Sigmoid colon (tissue), 4 donors: ENCODE results near the gene NAT8L.

GRCh38 chr4:1218462-1219153, 30.3 kb downstream of the CTBP1 start:
- PRO-cap, result no peak
- RAMPAGE, long total RNA, 4 experiments, result no peak in any of the 4 experiments

- PRO-cap, result no peak
- RAMPAGE, long total RNA, 4 experiments, result no peak in any of the 4 experiments
Measured at GRCh38 chr4:1245001-1245733, 3.8 kb downstream of the CTBP1 start.

DNA sequence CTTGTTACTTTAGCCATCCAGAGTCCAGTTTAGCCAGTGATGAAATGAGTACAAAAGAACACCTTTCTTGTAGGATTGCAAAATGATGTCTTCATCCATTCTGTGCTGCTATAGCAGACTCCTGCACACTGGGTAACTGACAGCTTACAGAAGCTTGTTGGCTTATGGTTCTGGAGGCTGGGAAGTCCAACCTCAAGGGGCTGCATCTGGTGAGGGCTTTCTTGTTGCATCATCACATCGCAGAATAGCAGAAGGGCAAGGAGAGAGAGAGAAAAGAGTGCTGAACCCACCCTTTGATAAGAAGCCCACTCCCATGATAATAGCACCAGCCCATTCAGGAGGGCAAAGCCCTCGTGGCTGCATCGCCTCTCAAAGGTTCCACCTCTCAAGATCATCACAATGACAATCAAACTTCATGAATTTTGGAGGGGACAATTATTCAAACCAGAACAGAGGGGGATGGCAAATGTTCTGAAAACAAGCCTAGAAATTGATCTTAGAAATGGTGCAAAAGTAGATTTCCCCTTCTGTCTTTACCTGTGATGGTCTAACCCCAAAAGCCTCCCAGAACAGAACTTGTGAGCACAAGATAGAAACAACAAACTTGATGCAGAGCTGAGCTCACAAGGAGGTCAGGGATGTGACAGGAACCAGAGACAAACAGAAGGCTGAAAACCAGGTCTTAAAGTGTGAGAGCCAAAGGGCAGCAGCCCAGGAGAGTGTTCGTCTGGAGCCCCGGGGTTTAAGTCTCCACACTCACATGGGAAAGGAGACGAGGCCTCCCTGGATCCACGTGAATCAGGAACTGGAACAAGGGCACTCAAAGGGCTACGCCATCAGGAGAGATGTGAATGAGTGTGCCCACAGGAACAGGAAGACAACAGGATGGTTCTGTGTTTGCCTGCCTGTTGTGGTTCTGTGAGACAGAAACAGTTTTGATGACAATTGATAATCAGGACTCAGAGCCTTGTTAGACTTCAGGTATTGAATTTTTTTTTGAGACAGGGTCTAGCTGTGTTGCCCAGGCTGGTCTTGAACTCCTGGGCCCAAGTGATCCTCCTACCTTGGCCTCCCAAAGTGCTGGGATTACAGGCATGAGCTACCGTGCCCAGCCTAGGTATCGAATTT, 4.6 kb upstream of the CTBP1 start:
- PRO-cap, result no peak
- RAMPAGE, long total RNA, 4 experiments, result no peak in any of the 4 experiments

DNA sequence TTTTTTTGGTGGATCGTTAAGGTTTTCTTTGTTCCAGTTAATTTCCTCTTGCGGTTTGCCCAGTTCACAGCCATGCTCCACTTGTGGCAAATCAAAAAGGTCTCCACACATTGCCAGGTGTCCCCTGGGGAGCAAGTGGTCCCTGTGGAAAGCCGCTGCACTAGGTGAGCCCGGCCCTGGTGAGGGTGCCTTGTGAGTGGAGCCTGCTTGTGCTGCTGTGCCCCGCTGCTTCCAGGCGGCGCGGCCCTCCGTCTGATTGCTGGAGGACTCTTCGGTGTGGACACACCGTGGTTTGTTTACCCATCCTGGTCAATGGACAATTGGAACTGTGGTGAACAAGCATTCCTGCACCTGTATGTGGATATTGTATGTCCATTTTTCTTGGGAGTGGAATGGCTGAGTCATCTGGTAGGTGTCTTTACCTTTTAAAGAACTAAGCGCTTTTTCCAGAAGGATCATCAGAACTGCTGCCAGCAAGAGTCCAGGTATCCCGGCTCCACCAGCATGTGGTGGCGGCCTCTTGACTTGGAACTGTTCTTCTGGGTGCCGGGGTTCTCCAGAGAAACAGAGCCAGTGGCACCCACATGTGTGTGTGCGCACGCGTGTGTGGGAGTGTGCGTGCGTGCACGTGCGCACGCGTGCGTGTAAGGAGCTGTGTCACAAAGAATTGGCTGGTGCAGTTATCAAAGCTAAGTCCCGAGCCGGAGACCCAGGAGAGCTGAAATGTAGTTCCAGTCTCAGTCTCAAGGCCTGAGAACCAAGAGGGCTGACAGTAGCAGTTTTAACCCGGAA, 15.6 kb downstream of the MAEA start:
- PRO-cap, result no peak
- RAMPAGE, long total RNA, 4 experiments, result no peak in any of the 4 experiments

GRCh38 chr4:1324009-1324765, 22.8 kb upstream of the UVSSA start:
- PRO-cap, result no peak
- RAMPAGE, long total RNA, 4 experiments, result no peak in any of the 4 experiments

DNA sequence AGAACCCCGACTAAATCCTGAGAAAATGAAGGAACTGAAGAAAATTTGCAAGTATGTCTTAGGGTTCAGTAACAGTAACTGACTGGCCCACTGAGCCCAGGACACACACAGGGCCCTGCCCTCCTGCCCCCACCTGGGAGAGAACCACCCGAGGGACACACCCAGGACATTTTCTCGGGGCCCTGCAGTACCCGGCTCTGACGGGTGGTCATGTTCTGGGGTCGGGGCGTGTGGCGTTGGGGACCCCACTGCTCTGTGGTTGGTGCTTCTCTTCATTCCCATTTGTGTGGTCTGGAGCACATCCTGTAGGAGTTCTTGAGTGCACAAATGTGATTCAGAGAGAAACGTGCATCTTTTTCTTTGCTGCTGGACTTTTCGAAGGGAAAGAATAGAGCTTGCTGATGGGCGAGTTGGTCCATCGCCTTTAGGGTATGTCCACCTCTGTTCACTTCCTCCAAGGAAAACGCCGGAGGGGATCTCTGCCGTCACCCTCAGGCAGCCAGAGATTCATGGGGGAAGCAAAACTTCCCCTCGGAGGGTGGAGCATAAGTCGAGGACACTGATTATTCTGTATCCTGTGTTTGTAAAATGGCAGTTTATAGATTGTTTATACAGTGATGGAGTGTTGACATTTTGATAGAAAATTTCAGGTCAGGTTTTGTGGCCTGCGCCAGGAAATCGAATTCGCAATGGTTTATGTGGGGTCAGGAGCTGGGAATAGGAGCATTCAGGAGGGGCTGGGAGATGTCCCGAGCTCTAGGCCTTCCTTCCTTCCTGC, 1.3 kb downstream of the UVSSA start:
- PRO-cap, result no peak
- RAMPAGE, long total RNA, 4 experiments, result no peak in any of the 4 experiments

- PRO-cap, result no peak
- RAMPAGE, long total RNA, 4 experiments, result no peak in any of the 4 experiments
Measured at GRCh38 chr4:1605401-1606046, 78.6 kb downstream of the FAM53A start.

- PRO-cap, result no peak
- RAMPAGE, long total RNA, 4 experiments, result no peak in any of the 4 experiments
Measured at GRCh38 chr4:1685773-1686313, 1.7 kb upstream of the FAM53A start.

DNA sequence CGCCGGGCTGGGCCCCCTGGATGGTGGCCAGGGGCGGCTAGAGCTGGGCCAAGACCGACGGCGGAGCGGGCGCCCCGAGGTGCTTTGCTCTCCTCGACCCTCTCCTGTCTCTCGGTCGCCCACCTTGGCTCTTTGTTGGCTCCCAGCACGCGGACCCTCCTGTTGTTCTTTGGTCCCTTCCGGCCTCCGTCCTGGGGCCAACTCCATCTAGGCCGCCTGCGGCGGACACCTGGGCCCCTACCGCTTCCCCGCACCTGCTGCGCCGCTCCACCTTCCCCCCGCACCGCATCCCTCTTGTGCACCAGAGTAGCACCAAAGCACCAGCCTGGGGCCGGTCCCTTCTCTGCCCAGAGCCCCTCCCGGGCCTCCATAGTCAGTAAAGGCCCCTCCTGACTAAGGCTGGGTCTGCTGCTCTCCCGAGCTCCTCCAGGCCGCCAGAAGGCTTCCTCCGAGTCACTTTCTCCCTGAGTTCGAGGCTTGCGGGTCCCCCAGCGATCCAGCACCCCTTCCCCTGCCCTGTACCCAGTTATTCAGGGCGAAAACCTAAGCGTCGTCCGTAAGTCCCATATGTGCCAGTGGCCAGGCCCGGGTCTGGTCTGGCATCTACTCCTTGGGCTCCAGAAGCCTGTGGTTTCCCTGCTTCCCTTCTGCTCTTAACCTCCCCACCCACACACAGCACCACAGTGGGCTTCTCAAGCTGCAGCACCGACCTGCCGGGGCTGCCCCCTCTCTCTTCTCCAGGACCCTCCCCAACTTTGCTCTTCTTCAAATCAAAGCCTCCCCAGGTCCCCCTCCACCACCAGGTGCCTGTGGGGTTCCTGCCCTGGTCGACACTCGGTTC, 737 bp downstream of the TACC3 start:
- PRO-cap, result no peak
- RAMPAGE, long total RNA, 4 experiments, result no peak in any of the 4 experiments

GRCh38 chr4:1737095-1738070, 16.1 kb downstream of the TACC3 start:
- PRO-cap, result no peak
- RAMPAGE, long total RNA, 4 experiments, result no peak in any of the 4 experiments

- PRO-cap, result no peak
- RAMPAGE, long total RNA, 4 experiments, result no peak in any of the 4 experiments
Measured at GRCh38 chr4:1752006-1752287, 30.6 kb downstream of the TACC3 start.

DNA sequence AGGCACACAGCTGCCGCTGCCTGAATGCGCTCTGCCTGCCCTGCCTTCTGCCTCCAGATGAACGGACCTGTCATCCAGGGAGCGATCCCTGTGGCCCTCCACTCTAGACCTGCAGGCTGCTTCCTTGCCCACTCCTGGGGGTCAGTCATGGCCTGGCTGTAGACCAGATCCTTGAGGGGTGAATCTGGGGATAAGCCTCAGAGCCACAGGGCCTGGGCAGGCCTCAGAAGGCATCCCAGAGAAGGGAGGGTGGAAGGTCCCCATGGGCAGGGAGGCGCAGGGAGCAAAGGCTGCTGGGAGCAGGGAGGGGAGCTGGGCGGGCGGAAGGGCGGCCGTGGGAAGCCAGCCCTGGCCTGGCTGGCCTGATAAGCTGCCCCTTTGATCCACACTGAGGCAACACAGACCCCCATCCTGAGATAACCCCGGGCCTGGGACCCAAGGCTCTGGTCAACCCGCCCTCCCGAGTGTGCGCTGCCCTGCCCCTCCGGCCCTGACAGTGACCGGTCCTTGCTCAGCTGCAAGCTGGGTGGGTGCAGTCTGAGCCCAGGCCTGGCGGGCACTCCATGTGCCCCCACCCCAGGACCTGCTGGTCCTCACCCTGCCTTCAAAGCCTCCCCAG, 8.0 kb upstream of the FGFR3 start:
- PRO-cap, result no peak
- RAMPAGE, long total RNA, 4 experiments, result no peak in any of the 4 experiments

DNA sequence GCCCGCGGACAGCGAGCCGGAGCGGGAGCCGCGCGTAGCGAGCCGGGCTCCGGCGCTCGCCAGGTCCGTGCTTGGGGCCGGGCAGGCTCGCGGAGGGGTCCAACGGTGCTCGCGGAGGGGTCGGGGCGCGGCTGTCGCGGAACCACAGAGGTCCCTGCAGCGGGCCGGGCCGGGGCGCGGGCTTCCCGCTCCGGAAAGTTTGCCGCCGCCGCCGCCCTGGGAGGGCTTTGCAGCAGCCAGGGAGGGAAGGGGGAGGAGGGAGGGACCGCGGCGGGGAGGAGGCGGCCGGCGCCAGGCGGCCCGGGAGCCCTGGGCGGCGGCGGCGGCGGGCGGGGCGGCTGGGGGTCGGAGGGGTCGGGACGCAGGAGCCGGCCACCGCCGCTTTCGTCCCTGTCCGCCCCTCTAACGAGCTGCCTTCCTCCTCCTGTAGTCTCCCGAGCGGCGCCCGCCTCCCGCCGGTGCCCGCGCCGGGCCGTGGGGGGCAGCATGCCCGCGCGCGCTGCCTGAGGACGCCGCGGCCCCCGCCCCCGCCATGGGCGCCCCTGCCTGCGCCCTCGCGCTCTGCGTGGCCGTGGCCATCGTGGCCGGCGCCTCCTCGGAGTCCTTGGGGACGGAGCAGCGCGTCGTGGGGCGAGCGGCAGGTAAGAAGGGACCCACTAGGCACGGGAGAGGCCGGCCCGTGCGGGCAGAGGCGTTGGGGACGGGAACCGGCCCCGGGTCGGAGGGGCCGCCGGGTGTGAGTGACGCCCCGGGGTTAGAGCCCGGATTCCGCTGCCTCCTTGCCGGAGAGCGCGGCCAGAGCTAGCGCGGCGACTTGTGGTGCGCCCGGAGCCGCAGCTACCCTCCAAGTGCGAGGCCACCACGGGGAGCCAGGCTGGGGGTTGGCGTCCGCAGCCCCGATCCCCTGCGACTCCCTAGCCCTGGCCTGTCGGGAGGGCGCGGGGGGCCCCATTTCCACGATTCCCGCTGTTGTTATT, 598 bp downstream of the FGFR3 start:
- PRO-cap, result no peak
- RAMPAGE, long total RNA, 4 experiments, result no peak in any of the 4 experiments

GRCh38 chr4:1795649-1796149, 2.6 kb downstream of the FGFR3 start:
- PRO-cap, result no peak
- RAMPAGE, long total RNA, 4 experiments, result no peak in any of the 4 experiments

GRCh38 chr4:1805208-1805560, 12.1 kb downstream of the FGFR3 start:
- PRO-cap, result no peak
- RAMPAGE, long total RNA, 4 experiments, result no peak in any of the 4 experiments

- PRO-cap, result no peak
- RAMPAGE, long total RNA, 4 experiments, result no peak in any of the 4 experiments
Measured at GRCh38 chr4:1861762-1863122, 6.3 kb upstream of the LETM1 start.

GRCh38 chr4:1978086-1979070, 30.4 kb downstream of the NELFA start:
- PRO-cap, result no peak
- RAMPAGE, long total RNA, 4 experiments, result no peak in any of the 4 experiments

GRCh38 chr4:2008447-2008638, 431 bp downstream of the NELFA start:
- PRO-cap, result no peak
- RAMPAGE, long total RNA, 4 experiments, result no peak in any of the 4 experiments

DNA sequence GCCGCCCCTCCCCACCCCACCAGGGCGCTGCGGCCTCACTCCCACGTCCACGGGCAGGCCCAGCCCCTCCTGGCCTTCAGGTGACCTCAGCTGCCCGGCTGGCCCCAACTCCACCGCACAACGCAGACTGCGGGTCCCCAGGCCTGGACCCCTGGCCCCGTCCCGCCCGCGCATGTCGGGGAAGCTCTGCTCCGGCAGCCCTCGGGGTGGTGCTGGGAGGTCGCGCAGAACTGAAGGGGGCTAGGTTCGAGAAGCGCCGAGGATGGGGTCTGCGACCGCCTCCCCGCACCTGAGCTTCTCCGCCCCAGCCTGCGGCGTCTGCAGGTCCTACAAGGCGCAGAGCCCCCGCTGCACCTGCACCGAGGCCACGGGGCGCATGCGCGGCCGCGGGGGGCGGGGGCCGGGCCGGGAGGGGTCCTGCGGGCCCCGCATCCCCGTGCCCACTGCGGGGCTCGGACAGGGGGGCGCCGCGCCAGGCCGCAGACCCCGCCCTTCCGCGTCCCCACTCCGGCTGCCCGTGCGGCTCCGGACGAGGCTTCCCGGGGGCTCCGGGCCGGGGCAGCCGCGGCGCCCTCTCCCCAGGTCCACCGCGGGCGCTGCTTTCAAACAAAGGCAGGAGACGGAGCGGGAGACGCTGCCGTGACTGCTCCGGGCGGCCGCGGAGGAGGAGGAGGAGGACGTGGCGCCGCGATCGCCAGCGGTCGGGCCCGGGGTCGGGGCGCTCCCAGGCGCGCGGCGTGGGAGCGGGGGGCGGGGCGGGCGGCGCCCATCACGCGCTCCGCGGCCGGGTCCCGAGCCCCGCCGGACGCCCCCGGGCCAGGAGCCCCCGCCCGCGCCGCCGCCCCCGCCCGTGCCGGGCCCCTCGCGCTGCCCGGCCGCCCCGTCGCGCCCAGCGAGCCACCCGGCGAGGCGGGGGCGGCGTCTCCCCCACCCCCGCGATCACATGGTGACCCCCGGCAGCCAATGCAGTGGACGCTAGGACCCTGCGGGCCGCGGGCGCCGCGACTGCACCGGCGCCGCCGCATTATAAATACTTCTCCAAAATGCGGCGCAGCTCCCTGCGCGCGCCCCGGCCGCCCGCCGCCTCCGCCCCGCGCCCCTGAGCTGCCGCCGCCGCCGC, at the start of gene NAT8L:
Gene NAT8L, plus strand, starts transcription at position 1,057 of the 1,120 bp plus-strand sequence.
- PRO-cap, result no peak
- RAMPAGE, long total RNA, 4 experiments, result no peak in any of the 4 experiments

DNA sequence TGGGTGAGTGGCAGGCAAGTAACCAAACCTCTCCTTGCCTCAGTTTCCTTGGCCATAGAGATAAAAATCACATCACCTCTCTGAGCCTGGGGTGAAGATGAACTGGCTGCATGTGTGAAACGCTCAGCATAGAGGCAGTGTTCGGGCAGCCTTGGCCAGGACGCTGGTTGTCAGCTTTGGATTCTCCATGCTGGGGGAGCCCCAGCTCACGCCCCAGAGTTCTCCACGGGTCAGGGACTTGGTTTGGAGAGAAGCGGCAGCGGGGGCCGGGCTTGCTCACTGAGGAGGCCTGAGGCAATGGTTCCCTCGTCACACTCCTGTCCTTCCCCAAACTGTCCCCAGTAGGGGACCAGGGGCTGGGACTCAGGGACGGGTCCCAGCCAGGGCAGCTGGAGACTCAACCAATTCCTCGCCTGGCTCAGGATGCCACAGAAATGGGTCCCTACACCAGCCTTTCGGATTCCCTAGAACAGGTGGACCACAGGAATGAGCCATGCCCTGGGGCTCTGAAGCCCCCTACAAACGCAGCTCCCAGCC, 1.6 kb downstream of the MXD4 start:
- PRO-cap, result no peak
- RAMPAGE, long total RNA, 4 experiments, result no peak in any of the 4 experiments